Cytotoxic T cell (primary cell): Measurements from ENCODE around the gene MYADML2.

GRCh38 chr17:81918860-81919320, 914 bp upstream of the SIRT7 start:
- PRO-cap, 2 experiments: no peak in any of the 2 experiments

DNA sequence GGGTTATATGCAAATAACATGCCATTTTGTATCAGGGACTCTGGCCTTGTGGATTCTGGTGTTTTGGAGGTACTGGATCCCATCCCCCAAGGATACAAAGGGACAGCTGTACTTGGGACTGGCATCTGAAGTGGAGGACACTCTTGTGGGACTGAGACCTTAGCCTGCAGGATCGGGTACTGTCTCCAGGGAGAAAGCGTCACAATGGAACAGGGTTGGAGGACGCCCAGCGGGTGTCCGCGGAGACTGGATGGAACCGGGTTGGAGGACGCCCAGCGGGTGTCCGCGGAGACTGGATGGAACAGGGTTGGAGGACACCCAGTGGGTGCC, at the start of gene MYADML2:
TSS of gene MYADML2 (minus strand) at position 131 of the 330 bp plus-strand sequence.
- PRO-cap, 2 experiments: no peak in any of the 2 experiments

DNA sequence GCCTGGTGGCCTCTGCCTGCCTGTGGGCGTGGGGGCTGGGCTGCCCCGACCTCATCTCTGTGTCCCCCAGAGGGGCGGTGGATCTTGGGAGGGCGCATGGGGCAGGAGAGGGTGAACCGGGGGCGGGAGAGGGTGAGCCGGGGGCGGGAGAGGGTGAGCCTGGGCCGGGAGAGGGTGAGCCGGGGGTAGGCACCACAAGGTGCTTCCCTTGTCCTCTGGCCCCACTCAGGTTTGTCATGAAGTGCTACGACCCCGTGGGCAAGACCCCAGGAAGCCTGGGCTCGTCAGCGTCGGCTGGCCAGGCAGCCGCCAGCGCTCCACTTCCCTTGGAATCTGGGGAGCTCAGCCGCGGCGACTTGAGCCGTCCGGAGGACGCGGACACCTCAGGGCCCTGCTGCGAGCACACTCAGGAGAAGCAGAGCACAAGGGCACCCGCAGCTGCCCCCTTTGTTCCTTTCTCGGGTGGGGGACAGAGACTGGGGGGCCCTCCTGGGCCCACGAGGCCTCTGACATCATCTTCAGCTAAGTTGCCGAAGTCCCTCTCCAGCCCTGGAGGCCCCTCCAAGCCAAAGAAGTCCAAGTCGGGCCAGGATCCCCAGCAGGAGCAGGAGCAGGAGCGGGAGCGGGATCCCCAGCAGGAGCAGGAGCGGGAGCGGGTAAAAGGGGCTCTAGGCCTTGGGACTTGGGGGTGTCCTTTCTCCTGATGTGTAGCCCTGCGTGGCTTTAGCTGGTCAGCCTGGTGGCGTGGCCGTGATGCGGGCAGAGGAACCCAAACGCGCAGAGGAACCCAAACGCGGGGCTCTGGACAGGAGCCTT, 19.0 kb downstream of the ASPSCR1 start:
- PRO-cap, 2 experiments: no peak in any of the 2 experiments

DNA sequence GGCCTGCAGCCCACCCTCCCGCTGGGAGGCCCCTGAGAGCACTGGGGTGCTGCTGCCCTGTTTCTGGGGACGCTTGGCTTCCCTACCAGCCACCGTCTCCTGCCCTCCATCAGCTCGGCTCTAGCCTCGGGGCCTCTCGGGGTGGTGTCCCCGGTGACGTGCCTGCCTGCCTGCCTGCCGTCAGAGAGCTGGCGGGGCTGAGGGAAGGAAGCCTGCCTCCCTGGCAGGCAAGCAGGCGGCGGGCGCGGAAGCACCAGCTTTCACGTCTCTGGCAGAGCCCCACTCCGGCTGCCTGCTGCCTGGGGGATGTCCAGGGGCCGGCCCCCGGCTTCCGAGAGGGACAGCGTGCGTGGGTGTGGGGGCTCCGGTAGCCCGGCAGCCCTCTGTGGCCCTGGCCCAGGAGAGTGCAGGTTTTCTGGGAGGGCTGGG, 9.3 kb downstream of the CENPX start:
- PRO-cap, 2 experiments: no peak in any of the 2 experiments

GRCh38 chr17:82022541-82022771, 222 bp downstream of the CENPX start:
- PRO-cap, 2 experiments: no peak in any of the 2 experiments

GRCh38 chr17:82026047-82026464, 3.0 kb downstream of the LRRC45 start:
- PRO-cap, 2 experiments: no peak in any of the 2 experiments

DNA sequence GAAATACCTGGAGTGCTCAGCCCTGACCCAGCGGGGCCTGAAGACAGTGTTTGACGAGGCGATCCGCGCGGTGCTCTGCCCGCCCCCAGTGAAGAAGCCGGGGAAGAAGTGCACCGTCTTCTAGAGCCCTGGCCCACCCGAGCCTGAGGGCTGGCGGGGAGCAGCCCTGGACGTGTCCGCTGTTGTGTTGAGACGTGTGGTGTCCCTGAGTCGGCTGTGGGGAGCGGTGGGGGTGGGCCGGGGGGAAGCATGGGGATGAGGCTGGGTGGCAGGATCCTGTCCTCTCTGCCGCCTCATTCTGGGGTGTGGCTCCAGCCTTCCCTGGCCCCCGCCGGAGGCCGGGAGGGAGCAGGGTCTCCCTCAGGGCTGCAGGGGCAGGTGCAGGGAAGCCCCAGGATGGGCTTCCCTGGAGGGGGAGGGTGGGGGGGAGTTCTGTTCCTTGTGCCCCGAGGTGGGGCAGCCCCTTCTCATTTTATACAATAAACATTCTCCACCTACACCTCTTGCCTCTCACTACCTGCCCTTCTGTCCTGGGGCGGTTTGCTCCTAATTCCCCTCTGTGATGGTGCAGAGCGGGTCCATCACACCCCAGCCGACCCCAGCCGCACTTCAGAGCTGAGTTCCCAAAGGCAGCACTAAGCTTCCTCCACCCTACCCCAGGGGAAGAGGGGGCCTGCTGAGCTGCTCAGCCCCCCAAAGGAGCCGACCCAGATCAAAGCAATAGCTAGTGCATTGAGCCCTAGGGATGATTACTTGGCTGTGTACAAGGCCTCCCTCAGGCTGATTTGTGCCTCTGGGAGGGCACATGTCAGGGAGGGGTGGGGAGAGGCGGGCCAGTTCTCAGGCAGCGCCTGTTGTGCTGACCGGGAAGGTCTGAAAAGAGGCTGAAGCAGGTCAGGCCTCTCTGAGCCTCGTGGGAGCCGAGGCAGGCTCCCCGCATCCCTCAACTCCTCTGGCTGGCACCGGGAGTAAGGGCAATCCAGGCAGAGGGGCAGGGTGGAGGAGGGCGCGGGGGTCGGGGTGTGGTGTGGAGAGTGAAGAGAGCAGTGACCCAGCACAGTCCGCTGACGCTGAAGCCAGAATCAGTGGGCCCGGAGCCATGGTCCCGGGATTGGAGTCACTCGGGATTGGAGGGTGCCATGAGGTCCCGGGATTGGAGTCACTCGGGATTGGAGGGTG, 2.6 kb downstream of the RAC3 start:
- PRO-cap, 2 experiments: no peak in any of the 2 experiments

DNA sequence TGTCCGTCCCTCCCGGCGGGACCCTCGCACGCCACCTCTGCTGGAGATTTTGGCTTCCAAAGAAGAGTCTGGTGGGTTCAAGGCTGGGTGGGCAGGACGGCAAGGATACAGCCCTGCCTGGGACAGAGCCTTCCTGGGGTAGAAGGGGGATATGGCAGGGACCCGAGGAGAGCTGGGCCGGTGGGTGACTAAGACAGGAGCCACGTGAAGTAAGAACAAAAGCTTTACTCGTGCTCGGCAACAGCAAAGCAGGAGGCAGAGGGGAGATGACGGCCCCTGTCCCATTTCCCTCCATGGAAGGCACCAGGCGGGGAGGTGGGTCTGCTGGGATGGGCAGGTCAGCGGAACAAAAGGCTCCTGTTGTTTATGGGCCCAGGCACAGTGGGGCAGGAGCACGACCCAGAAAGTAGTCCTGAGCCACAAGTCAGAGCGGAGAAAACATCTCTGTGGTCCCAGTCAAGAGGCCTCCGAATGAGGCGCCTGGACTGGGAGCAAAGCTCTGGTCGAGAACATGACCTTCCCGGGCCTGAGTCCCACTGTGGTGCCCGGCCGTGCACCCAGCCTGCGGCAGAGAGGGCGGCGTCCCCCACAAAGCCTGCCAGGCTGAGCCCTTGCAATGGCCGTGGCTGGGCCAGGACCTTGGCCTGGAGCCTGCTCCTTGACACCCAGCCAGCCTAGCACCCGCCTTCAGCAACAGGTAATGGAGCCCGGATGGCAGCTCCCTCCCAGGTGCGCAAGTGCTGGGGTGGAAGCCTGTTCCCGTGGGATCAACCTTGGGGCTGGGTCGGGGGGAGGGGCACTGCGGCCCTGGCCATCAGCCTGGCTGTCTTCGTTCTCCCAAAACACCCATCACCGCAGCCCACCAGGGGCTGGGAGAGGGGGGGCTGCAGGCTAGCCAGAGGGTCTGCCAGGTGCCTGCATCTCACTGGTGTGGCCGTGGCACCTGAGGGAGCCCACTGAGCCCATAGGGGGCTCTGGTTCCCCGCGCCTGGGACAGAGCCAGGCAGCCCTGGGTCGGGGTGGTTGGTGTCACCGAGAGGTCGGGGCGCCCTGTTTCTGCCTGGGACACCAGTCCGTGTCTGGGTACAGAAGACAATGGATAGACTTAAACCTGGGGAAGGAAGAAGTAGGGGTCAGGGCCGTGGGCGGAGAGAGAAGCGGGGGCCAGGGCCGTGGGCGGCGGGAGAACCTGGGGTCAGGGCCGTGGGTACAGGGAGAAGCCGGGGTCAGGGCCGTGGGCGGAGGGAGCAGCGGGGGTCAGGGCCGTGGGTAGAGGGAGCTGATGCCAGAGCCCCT, 3.5 kb downstream of the RFNG start:
- PRO-cap, 2 experiments: no peak in any of the 2 experiments

DNA sequence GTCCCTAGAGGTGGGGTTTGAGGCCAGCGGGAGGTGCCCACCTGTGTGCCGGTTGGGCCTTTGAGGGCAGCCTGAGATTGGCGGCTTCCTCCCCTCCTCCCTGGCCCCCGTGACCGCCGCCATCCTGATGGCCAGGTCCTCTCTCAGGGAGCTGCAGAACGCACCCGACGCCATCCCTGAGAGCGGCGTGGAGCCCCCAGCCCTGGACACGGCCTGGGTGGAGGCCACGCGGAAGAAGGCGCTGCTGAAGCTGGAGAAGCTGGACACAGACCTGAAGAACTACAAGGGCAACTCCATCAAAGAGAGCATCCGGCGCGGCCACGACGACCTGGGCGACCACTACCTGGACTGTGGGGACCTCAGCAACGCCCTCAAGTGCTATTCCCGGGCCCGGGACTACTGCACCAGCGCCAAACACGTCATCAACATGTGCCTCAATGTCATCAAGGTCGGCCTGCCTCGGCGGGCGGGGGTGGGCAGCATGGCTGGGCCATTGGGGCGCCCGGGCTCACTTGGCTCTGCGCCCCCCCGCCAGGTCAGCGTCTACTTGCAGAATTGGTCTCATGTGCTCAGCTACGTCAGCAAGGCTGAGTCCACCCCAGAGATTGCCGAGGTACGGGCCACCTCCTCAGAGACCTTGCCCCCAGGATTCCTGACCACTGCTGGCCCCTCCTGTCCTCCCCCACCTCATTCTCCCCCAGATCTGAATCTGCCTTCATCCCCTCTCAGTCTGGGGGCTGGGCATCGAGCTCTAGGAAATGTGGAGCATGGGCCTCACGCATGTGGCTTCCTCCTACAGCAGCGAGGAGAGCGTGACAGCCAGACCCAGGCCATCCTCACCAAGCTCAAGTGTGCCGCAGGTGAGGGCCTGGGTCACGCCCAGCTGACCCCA, 2.9 kb downstream of the GPS1 start:
- PRO-cap, 2 experiments: no peak in any of the 2 experiments

GRCh38 chr17:82081911-82083127, 15.7 kb downstream of the FASN start:
- PRO-cap, 2 experiments: no peak in any of the 2 experiments

DNA sequence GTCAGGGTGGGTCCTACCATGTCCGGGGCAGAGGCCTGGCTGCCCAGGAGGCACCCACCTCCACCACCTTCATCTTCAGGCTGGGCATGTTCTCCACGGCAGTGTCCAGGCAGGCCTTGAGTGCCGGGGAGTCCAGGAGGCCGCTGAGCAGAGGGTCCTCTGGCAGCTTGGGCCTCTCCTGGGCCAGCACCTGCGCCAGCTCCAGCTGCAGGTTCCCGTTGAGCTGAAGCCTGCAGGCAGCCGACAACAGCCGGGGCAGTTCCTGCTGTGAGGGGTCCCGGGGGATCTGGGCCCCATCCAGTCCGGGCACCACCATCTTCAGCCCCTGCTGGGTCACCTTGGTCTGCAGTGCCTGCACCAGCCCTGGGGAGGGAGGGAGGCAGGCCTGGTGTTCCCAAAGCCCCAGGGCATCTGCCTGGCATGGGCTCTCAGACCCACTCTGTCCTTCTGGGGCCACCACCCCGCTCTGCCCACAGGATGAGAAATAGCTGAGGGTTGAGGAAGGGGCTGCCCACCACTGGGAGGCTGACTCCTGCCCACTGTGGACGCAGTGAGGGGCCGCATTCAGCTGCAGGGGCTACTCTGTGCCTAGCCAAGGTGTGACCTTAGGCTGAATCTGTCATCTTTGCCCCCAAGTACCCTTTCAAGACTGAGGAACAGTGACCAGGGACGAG, 11.7 kb downstream of the FASN start:
- PRO-cap, 2 experiments: no peak in any of the 2 experiments

DNA sequence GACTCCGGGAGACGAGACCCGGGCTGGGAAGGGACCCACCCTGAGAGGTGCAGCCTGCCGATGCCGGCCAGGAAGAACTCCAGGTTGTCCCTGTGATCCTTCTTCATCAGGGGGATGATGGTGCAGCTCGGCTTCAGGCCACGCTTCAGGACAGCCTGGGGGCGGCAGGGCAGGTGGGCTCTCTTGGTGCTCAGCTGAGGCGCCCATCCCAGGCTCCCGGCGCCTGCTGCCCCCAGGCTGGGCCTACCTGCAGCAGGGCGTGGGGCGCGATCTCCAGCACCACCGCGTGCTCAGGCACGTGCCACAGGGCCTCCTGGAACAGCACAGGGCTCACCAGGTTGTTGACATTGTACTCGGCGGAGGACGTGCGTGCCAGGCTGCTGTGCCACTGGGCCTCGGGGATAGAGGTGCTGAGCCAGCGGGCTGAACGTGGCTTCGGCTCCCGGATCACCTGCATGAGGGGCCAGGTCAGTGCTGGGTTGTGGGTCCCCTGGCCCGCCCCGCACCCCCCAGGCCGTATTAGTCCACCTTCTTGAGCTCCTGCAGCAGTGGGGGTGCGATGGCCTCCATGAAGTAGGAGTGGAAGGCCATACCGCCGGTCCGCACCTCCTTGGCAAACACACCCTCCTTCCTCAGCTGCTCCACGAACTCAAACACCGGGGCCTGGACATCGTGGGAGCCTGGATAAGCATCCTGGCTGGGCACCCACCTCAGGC, 9.2 kb downstream of the FASN start:
- PRO-cap, 2 experiments: no peak in any of the 2 experiments

GRCh38 chr17:82107883-82108400, 9.9 kb upstream of the FASN start:
- PRO-cap, 2 experiments: no peak in any of the 2 experiments

DNA sequence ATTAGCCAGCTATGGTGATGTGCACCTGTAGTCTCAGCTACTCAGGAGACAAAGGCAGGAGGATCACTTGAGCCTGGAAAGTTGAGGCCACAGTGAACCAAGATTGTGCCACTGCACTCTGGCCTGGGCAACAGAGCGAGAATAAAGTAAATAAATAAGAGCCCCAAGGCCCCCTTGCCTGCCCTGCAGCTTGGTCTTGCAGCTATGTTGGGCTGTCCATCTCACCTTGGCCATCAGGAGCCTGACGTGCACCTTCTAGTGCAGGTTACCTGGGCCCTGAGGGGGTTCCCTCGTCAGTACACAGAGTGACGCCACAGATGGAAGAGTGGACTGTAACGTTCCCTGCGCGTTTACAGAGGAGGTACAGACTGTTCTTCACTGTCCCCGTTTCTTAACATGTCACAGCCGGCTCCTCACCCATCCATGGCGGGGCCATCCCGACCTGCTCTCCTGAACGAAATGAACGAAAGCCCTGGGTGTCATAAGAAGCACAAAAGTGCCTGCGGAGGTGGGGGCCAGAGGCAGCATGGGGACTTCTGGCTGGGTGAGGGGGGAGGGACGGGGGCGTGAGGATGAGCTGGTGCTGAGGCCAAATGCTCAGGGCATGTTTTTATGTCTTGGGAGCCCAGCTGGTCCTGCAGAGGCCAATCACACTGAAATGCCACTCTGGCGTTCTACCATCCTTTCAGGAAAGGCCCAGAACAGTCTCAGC, 15.9 kb upstream of the FASN start:
- PRO-cap, 2 experiments: no peak in any of the 2 experiments

DNA sequence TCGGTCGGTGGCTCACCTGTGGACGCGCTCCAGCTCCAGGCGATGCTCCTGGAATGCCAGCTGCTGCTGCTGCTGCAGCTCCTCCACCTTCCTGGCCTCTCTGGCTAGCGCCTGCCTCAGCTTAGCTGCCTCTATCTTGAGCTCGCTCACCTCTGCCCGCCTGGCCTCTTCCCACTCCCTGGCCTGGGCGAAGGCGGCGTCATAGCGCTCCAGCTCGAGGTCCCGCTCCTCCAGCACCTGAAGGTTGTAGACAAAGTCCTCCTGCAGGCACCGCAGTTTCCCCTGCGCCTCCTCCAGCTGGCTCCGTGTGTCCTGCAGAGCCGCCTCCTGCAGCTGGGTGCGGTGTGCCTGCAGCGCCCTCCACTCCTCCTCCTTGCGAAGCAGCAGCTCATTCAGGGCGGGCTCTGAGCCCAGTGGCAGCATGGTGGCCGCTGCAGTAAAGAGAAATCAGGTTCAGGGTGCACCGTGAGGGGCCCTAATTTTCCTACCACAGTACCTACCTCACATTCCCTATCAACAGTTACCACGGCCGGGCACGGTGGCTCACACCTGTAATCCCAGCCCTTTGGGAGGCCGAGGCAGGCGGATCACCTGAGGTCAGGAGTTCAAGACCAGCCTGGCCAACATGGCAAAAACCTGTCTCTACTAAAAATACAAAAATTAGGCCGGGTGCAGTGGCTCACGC, 11.0 kb downstream of the CCDC57 start:
- PRO-cap, 2 experiments: no peak in any of the 2 experiments

DNA sequence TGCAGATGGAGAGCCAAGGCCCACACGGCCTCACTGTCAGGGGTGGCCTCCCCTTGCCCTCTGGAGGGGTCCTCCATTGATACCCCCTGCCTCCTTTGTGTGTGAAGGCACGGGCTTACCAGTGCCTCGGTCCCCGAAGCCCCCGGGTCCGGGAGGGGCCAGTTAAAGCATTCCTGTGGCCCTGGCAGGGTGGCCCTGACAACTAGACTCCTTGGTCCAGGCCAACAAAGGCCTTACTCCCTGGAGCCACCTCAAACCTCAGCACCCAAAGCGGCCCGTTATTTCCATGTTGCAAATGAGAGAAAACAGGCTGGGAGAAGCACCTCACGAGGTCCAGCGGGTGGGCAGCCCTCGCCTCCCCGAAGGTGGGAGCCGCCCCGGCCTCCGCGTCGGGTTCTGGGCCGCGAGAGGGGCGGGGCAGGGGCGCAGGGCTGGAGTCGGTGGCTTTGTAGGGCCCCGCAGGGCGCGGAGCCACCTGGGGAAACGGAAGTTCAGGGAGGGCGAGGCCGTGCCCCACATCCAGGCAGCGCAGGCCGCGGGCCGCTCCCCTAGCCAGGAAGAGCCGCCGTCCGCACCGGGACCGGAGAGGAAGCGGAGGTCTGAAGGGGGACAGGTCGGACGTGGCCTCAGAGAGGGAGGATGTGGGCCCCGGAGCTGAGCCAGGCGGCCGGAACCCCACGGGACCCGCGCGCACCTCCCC, 759 bp upstream of the SLC16A3 start:
- PRO-cap, 2 experiments: peak in 2 of 2 experiments; most common plus-strand start position 612 of the sequence (in 2); most common minus-strand start position 278 of the sequence (in 1)

DNA sequence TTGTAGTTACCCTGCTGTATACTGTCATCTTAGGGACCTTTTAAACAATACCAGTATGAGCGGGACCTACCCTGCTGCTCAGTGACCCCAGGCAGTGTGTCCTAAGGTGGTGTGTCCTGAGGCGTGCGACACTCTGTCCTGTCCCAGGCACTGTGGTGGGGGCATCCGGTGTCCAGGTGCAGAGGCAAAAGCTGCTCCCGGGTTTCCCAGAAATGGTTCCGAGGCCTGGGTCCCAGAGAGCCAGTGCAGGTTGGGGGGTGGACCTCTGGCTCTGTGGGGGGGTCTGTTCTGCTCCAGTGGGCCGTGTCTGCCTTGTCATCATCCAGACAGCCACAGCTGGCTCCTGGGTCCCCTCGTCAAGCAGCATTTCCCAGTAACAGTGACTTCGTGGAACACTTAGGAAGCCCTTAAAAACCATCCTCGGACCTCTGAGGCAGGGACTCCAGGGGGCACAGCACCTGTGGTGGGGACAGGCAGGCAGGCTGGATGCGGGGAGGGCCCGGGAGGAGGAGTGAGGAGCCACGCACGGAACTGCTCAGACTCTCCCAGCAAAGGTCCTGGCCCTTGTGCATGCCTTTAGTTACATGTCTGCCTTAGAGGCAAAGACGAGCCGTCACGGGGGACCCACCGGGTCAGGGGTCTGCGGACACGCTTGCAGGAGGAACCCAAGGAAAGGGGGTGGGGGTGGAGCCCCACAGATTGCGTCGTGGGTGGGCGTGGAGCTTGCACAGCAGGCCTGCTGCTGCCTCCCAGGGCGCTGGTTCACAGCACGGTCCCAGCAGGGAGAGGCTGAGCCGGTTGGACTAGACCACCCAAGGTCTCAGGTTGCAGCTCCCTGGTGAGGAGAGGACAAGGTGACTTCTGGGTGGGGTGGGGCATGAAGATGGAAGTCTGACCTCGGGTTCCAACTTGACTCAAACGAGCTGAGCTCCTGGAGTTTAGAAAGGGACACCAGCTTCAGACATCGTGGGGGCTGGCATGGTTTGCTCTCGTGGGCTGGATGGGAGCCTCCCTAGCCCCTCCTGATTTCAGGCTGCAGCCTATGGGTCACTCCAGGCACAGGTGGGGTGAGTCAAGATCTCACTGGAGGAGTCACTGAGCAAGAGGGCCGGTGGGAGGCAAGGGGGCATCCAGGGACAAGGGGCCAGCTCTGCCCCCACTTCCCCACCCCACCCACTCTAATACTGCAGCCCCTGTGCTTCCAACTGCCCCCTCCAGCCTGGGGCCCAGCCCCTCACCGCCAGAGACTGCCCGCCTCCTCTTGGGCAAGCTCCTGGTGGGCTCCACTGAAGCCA, 5.8 kb downstream of the SLC16A3 start:
- PRO-cap, 2 experiments: no peak in any of the 2 experiments

DNA sequence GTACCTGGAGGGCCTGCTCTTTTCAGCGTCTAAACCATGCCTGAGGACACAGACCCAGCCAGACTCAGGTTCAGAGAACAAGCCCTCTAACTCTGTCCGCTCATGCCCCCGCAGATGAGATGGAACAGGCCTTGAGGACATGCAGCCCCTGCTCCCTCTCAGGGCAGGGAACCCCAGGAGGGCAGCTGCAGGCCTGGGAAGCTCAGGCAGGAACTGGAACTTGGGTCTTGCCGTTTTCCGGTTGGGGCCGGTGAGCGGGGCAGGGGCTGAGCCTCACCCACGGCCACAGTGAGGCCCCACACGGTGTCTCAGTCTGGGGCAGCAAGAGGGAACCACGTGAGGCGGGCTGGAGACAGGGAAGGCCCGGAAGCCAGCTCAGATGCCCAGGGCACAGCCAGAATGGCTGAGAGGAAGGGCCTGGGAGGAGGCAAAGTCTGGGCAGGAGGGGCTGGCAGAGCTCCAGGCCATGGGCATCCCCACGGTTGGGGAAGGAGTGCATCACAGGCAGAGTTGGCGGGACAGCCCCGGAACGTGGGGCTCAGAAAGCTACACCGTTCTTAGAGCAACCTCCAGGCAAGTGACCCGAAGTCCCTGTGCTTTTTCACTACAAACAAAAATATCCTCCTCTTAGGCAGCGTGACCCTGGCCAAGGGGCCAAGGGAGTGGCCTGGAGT, 12.7 kb downstream of the SLC16A3 start:
- PRO-cap, 2 experiments: no peak in any of the 2 experiments

DNA sequence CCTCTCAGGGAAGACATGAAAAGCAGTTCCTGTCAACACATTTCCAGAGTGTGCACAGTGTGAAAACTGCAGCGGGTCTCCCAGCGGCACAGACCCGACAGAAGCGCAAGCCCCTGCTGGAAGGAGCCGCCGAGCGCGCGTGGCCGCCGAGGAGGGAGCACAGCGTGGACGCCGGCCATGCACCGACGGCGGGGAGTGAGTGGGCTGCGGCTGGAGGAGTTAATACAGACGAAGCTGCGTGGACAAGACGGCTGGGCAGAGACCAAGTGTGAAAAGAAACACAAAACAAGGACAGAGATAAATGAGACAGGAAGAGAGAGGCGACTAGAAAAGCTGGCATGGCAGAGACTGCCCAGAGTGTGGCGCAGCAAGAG, 16.3 kb downstream of the SLC16A3 start:
- PRO-cap, 2 experiments: peak in 1 of 2 experiments; most common plus-strand start position 230 of the sequence (in 1)

DNA sequence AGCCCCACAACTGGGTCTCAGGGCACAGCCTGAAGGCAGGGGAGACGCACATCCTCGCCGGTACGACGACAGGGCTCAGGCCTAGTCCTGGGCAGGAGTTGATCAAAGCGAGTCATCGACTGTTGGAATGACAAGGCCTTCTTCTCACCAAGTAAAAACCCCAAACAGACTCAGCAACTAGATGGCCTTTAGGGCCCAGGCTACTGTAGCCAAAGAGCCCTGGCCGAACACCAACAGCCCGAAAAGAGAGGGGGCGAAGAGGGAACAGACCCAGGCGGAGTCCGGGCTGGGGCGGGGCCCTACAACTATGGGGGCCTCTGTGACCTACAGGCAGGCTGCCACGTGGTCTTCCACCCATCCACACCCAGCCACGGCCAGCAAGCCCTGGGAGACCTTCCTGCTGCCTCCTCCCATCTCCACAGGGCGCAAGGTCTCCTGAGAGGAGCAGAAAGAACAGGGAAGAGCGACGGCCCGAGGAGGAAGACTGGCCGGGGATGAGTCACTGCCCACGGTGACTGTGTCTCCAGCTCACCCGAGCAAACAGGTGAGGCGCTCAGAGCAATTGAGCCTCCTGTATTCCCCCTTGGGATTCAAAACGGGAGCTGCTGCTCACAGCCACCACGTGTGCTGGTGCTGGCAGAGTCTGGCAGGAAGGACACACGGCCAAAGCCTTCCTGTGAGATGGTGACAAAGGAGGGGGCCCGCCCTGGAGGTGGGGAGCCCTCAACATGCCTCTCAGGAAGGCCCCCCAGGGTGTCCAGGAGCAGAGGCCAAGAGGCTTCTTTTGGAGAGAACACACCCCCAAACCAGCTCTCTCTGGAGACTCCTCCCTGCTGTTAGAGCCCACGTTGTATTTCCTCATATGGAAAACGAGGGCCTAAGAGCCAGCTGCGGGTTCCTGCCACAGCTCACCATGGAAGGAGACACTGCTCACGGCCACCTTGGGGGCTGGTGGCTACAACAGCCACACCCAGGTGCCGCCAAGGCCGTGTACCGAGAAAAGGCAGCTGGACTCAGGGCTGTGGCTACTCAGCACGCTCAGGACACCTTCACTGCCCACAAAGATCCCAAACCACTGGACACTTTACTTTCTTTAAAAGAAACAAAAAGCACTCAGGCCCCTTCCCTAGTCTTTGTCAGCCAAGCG, 17.9 kb downstream of the SLC16A3 start:
- PRO-cap, 2 experiments: peak in 1 of 2 experiments; most common plus-strand start position 996 of the sequence (in 1); most common minus-strand start position 816 of the sequence (in 1)